Fibroblast of villous mesenchyme (primary cell): ENCODE data around the gene SPOPL.

- CAGE, long polyA plus RNA: no peak
Observed at GRCh38 chr2:136238127-136239331, 120.6 kb upstream of the CXCR4 start.

- CAGE, long polyA plus RNA: no peak
Observed at GRCh38 chr2:136253380-136254114, 135.6 kb upstream of the CXCR4 start.

- CAGE, long polyA plus RNA: no peak
Observed at GRCh38 chr2:138395418-138395852, 106.1 kb upstream of the SPOPL start.

DNA sequence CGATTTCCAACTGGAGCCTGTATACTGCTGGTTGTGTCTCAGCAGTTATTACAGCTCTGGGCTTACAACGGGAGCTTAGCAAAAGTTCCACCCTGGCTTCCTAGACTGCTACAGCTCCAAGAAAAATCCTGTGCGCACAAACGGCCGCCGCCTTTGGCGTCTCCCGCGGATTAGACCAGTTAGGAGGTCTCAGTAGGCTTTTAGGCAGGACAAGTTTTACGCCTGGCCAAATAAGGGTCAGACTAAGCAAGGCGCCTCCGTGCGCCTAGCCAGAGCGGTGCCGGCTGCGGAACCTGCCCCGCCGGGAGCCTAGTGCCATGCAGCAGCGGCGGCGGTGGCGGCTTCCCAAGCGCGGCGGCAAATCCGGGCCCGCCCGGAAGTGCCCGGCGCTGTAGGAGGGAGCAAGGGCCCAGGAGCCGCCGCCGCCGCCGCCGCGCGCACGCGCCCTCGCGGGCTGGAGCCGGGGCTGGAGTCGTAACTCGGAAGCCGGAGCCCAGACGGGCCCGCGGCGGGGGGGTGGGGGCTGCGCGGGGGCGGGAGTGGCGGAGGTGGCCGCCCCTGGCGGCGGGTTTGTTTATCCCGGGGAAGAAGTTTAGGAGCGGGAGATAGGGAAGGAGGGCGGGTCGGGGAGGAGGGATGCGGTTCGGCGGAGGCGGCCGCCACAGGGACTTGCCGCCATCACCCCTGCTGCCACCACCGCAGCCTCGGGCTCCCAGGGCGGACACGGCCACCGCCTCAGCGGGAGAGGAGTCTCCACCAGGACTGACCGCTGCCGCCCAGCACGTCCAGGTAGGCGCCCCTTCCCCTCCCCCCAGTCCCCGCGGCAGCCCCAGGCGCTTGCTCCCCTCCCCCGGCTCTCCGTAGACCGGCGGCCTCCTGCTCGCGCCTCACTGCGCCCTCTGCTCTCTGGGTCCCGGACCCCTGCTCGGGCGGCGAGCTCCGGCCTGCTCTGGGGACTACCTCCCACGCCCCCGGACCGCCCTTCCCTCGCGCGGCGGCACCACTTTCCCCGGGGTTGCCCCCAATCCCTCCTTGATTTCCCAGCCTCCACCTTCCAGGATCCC, at the start of gene SPOPL:
SPOPL (plus strand) TSS at position 440 of the 1,064 bp plus-strand sequence.
- CAGE, long polyA plus RNA: no peak

DNA sequence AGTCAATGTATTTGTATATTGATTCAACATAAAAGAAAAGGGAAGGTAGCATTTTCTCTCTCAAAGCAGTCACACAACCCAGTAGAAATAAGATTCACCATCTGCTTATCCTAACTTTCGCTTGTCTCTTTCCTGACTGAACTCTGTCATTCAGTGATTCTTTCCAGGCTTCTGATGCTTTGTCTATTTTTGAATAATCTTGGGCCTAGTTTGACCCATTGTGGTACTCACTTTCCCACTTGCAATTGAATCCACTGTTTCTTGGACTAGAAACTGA, 1.2 kb downstream of the SPOPL start:
- CAGE, long polyA plus RNA: no peak

DNA sequence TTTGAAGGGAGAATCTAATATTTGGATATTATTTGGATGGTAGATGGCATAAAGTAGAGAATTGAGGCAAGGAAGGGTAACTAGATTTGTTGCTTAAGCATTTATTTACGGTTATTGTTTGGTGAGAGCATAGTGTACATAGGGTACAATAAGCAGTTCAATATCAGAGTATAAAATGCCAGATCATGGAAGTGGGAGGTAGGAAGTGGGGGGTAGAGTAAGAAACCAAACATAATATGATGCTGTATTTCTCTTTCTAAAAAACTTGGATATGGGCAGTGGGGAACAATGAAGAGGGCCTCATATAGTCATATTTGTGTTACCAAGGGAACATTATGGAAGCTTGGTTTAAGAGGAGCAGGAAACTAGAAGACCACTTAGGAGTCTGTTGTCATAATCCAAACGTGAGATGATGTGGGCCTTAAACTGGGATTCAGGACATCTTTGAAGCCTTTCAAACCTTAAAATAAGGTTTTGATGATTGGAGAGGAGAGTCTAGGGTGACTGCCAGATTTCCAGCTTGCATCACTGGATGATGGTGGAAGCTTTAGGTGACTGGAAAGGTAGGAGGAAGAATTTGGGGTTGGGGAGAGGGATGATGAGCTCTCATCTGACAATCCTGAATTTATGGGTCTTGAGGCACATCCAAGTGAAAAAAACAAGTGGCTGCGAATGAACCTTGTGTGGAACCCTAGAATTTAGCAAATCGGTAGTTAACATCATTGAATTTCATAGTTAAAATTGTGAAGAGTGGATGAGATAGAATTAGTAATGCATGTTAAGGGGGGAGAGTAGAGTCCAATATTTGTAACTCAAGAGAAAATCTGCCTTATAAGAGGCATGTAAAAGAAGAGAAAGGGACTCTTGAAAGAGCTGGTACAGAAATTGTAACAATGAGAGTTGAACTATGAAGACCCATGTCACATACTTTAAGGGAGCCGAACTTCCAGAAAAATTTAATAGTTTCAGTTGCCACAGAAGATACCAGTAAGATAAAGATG, 66.5 kb downstream of the SPOPL start:
- CAGE, long polyA plus RNA: no peak

- CAGE, long polyA plus RNA: no peak
Observed at GRCh38 chr2:140221432-140221892, 1441.3 kb upstream of the NXPH2 start.

- CAGE, long polyA plus RNA: no peak
Observed at GRCh38 chr2:142415220-142415970, 284.6 kb upstream of the LRP1B start.

DNA sequence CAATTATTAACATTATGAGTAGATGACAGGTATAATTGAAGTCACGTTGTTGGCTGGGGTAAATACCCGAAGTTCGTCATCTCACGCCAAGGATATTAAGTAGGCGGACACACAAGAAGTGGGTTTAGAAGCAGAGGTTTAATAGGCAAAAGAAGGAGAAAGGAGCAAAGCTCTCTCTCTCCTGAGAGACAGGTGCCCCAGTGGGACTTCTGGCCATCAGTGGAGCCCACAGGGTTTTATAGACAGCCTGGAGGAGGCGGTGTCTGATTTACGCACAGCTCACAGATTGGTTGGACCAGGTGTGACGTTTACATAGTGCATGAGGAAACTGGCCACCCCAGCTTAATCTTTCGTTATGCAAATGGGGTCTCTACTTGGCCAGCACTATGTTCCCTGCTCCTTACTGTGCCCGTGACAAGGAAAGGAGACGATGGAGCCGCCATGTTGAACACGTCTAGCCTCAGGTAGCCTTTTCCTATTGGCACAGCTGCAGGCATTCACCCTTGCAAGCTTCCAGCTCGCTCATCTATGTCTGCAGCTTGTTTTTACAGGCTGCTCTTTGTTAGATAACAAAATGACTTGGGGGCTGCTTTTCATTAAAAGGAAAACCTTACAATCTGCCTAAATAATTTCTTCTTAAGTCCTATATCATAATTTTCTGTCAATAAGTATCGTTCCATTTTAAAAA, 128.7 kb upstream of the KYNU start:
- CAGE, long polyA plus RNA: no peak

- CAGE, long polyA plus RNA: no peak
Observed at GRCh38 chr2:143176566-143177087, 47.4 kb downstream of the ARHGAP15 start.

DNA sequence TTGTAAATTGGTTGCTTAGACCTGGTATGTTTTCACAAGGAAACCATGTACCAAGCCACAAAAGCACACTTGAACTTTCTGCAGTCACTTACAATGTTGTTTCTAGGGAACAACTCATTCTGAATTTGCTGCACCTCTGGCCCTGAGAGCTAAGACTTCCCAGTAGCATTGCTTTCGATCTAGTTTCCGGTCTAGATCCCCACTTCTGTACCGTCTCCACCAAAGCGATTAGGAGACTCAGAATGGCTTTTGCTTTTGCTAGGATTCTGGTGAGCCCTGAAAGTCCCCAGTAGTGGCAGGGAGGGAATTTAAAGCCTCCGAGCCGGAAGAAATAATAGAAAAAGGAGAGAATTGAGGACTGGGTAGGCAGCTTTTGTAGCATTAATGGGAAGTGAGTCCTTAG, 313.0 kb downstream of the ARHGAP15 start:
- CAGE, long polyA plus RNA: no peak

DNA sequence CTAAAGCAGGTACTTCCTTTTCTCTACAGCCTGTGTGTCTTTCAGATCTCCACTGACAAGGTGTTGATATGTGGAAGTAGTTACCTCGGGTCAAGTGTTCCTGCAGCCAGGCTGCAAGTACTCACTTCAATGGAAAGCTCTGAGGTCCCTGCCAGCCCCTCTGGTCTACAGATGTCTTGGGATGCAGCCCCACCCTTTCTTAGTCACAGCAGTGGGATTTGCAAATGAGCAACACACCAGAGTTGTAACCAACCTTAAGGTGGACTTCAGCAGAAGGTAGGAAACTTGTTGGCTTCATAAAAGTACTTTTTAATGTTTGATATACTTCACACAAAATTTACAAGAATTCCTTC, 513.0 kb downstream of the GTDC1 start:
- CAGE, long polyA plus RNA: no peak

DNA sequence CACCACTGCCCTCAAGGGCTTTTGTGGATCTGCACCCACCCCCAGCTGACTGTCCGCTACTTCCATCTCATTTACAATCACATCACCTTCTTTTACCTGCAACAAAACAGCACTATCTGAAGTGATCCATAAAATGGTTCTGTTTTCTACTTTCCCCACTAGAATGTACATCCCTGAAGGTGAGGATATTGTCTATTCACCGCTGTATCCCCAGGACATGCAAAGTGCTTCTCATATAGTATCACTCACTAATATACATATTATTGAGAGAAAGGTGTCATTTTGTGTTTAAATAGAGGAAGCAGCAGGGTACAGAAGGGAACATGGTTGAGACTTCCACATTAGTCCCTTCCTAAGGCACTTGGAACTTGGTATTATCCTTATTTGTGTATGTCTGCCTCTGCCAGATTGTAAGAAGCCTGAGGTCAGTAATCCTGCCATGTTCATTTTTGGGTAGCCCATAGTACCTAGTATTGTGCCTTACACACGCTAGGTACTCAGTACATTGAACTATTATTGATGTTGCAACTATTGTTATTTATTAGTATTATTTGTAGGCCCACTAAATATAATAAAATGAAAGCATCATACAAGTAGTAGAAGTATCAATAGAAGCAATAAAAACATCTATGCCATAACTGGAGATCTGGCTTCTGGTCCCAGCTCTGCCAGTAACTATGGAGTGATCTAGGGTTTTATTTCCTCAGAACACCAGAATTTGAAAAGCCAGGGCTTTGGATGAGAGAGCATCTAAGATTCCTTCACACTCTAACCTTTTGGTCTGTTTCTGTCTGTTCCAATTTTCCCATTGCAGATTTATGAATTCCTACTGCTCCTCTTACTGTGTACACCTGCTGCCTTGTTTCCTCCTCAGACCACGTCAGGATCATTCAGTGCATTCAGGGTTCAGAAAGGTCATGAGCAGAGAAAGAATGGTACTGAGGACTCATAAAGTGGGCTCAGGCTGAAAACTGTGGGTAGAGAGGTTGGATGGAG, 48.9 kb upstream of the GTDC1 start:
- CAGE, long polyA plus RNA: no peak

DNA sequence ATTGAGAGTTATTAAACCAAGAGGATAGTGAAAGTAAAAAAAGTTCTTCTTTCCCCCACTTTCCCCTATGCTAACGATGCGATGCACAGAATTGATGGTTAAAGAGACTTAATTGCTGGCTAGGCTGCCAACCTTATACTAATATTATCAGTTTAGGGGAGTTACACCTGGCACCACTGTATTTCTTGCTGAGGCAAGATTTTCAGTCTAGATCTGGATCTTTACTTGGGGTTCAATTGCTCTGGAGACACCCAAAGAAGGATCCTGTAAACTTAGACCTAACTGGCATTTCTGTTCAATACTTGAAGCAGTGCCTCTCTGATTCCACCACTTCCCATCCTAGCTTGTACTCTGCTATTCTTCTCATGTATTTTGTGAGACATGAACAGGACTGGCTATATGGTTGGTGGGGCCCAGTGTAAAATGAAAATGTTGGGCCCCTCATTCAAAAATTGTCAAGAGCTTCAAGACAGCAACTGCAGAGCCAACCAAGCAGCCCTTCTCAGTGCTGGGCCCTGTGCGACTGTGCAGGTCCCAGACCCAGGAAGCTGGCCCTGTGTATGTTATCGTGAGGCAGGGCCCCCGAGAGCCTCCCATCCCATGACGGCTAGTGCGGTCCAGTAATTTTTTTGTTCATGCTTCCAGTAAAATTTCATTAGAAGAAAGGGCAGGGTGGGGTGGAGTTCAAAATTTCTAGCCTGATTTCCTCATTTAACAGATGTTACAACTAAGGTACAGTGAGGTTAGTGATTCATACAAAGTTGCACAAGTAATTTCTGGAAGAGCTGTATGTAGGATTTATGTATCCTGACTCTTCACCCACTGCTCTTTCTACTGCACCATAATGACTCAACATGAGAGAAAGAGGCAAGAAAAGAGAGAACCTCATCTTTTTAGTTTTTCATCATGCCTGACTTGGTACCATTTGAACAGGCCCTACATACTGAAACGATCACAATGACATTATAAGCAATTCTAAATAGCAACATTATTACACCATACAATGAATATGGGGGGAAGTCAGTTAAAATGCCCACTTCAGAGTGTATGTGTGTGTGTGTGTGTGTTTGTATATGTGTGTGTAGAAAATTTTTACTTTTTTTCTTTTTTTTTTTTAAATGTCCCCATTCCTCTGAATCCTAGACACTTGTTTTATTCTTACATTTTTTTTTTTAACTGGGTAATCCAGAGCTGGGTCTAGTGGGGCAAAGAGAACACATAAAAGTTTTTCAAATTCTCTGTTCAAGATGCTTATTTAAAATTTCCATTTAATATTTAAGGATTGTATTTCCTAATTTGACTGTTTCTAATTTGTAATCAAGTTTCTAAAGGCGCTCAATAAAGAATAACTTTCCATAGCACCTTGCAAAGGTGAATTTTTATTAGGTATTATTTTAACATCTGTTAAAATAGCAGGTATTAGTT, 82.1 kb upstream of the GTDC1 start:
- CAGE, long polyA plus RNA: no peak

DNA sequence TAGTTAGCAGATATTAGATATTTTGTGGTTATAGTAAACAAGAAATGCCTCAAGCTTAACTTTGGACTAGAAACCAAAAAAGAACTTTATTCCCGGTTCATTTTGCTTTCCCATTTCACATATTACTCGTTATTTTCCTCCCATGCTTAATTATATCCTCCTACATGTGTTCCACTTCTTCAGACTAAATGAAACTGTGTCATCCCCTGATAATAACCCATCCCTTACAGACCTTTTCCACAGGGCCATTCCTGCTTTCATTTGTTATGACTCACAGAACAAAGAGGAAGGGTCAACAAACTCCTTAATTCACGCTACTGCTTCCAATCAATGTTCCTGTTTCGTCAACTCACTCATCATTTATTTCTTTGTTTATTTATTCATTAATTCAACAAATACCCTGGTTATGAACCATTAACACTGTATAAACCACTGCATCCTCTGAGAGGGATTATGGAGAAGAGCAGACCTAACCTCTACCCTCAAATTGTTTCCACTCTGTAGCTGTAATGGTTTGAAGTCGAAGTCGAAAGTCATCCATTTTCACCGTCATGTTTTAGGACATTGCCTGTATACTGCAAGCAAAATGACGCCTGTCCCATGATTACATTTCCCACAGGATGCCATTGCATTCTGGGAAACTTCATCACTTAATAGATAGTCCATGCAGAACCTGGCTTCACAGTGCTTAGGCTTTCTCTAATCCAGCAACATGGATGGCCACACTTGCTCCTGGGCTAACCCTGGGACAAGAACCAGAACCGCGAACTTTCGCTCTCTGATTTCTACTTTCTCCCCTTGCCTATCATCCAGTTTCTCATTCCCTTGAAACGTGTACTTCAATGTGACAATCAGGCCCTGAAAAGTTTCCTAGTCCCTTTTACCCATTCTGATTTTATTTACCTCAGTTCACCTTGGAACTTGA, 83.3 kb upstream of the GTDC1 start:
- CAGE, long polyA plus RNA: no peak

- CAGE, long polyA plus RNA: no peak
Observed at GRCh38 chr2:144416253-144417436, 84.3 kb upstream of the GTDC1 start.

- CAGE, long polyA plus RNA: no peak
Observed at GRCh38 chr2:144424346-144425566, 92.4 kb upstream of the GTDC1 start.

DNA sequence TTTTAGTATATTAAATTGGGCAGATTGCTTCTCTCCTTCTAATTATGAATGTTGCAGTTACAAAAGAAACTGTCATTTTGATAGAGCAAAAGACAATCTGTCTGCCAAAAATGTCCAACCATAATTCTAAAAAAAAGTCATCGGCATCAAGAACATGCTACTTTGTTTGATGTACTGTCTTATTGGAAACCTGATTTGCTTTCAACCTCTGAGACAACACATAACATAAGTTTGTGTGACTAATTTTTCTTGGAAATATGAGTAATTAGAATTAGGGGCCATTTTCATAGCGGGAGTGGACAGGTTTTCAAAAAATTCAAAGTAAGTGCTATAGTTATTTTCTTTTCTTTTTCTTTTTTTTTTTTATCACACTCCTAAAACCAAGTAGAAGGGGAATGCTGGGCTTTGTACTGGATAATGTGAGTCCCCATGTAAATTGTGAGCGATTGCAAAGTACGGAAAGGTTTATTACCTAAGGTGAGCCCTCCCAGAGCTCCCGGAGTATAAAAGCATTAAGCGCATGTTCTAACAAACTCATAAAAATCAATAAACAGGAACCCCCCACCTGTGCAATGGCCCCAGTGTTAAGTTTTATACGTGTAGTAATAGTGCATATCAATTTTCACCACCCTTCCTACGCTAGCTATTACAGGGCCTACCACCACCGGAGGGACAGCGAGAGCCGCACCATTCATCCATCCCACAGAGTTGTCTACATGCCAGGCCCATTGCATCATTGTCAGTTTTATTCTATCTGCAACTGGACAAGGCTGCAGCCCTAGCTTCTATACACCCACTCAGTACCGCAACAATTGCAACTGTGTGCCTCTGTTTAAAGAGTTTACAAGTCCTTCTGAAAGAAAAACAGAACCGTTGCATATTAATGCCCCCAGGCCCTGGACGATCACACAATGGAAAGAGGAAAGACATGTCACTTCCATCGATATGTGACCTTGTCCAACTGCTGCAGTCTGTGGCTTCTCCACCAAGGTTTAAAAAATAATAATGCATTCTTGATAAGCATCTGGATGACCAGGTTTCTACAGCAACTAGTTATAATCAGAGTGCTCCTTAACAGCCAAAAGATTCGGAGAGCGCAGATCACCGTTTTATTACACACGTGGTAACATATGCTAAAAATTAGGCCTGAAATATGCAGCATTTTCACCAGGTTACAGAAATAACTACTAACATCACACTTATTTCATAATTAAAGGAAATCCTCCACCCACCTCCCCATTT, 58.8 kb downstream of the ZEB2 start:
- CAGE, long polyA plus RNA: no peak

DNA sequence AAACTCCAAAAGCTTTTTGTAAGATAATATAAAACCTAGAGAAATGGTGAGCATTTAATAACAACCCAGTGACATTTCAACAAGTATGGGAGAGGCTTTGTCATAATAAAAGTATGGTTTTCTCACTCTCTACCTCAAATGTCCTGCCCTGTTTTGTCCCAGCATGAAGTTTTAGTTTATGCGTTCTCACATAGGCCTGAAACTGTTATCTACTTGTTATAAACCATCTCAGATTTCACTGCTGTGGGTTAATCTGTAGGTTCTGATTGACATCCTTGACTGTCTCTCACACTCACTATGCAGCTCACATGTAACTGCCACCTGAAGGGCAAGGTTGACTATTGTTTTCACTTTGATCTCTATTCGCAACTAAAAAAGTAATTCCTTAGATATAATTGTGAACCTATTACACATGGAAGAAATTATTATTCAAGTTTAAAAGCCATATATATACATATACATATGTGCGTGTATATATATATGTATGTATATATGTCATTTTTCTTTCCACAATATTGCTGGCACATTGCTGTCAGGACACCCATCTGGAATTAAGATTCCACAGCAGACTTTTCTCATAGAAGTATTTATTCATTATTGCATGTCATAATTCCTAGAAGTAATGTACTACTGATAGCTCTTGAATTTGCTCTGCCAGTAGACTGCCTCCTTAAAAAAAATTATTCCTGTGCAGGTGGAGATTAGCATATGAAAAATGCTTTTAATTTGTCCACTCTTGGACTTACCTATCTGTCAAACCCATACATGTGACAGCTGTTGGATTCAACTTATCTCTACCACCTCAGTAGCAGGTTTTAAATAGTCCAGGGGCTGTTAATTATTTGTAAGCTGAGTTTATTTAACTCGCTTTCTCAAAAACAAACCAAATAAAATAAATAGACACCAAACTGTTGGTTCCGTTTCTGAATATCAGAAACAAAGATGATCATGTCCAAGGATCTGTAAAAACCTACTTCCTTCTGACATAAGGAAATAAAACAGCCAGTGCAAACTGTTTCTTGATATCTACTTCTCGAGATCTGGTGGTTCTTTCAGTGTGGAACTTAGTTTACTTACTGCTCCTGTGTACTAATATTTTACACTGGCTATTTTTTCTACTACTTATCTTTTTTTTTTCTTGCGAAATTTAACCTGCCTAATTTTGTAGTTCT, 44.5 kb downstream of the ZEB2 start:
- CAGE, long polyA plus RNA: no peak

DNA sequence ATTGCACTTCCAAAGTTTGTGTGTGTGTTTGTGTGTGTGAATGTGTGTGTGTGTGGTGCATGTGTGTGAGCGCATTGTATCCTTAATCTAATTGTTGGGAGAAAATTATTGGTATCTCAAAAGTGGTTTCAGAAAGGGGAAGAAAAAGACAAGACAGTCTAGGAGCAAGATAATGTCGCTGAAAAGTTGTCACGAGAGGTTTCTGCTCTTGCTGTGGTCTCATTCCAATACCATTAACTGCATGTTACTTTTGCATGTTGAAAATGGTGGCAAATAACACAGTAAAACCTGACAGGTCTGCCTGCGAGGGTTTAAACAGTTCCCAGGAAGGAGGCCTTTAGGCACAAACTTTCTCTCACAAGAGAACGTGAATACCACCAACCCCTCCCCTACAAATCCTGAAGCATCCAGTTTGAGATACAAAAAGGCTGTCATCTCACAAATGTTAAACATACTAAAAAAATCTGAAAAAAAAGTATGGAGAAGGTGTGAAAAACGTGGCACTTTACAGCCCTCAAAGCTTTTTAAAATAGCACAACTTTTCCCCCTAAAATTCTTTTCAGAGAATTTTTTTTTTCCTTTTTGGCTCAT, 10.2 kb downstream of the ZEB2 start:
- CAGE, long polyA plus RNA: no peak